ENCODE measurements around the genes NAP1L1 and LIN7A.

GRCh38 chr12:75889044-75889684 is 195.3 kb downstream of the NAP1L1 start:
- PRO-cap = no peak

DNA sequence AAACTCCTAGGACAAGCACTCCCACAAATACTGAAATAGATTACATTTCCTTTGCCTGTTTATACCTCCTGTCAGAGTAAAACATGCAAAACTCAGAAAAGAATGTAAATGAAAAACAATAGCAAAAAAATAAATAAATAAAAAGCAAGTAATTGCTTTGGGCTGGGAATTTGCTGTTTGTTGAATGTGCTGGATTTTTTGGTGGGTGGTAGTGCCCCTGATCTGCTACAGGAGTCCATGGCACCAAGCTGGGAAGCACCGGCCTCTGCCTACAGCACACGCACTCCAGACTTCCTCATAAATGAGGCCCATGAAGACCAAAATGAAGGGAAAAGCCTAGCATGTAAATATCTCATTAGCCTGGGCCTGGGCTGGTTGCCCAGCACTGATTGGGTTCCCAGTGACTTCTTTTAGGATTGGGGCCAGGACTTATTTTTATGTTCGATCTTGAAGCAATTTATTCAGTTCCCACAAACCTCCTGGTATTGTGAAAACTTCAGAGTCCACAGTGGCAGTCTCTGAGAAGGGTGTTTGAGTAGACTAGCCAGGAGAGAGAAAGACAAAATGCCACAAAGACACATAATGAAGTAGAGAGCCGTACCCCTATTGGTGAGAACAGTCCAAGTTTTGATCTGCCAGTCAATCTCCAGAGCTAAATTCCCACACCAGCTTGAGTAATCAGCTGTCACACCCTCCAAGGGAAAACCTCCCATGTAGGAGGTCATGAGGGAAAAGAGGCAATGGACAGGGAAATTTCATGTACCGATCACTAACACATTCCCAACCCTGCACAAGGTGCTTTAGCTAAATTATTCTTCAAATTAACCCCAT is 131.2 kb downstream of the NAP1L1 start:
- PRO-cap = unidirectional peak, minus-strand start at position 303 of the sequence

DNA sequence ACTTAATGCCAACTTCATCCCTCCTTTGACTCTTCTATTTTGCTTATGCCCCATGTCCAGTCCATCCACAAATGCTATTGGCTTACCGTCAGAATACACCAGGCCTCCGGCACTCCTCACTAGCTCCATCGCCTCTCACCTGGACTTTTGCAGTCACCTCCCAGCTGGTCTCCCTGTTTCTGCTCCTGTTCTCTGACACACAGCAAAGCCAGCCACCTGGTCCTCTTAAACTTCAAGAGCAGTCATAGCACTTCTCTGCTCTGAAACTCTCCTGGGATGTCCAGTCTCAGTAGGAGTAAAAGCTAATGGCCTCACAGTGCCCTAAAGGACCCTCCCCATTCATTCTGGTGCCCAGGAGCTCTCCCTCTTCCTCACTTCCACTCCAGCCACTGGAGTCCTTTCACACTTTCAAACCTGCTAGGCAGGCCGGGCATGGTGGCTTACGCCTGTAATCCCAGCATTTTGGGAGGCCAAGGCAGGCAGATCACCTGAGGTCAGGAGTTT is 100.8 kb downstream of the NAP1L1 start:
- PRO-cap = no peak

GRCh38 chr12:76026460-76027531 is 57.7 kb downstream of the NAP1L1 start:
- PRO-cap = no peak

- PRO-cap = no peak
Measured at GRCh38 chr12:76079802-76080484, 4.5 kb downstream of the NAP1L1 start.

DNA sequence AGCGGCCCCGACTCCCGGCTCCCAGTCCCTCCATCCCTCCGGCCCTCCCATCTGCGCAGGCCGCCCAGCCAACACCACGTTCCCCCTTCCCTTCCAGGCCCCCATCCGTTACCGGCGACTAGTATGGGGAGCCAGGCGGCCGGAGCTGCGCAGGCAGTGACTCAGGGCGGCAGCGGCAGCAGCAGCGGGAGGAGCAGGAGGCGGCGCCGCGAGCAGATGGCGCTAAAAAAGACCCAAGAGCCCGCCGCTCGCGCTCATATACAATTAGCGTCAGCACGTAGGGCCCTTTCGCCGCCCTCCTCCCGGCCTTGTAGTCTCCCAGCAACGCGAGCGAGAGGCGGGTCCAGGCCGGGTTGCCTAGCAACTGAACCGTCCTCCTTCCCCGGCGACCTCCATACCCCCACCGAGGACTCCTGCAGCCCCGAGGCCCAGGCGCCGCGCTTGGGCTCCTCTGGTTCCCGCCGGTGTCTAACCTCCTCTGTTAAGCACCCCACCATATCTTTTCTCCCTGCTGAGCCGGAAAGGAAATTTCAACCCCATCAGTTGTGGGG is at the start of gene NAP1L1:
TSS of gene NAP1L1 (minus strand) at position 231 of the 551 bp plus-strand sequence.
- PRO-cap = bidirectional peak, plus-strand start at position 406 of the sequence, minus-strand start at position 231 of the sequence; bidirectional peak, plus-strand start outside the sequence, minus-strand start at position 504 of the sequence

DNA sequence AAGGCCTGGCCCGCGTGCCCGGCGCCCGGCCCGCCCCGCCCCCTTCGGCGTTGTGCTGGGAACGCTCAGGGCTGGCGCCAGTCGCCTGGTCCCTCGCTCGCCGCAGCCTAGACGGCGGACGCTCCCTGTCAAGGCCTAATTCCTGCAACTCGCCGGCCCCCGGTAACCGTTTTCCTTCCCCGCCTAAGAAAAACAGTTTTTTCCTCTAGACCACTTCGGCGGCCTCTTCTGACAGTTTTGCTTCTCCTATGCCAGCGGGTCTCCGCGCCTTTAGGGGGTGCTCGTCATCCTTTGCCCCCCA is 471 bp upstream of the NAP1L1 start:
- PRO-cap = bidirectional peak, plus-strand start at position 80 of the sequence, minus-strand start outside the sequence

DNA sequence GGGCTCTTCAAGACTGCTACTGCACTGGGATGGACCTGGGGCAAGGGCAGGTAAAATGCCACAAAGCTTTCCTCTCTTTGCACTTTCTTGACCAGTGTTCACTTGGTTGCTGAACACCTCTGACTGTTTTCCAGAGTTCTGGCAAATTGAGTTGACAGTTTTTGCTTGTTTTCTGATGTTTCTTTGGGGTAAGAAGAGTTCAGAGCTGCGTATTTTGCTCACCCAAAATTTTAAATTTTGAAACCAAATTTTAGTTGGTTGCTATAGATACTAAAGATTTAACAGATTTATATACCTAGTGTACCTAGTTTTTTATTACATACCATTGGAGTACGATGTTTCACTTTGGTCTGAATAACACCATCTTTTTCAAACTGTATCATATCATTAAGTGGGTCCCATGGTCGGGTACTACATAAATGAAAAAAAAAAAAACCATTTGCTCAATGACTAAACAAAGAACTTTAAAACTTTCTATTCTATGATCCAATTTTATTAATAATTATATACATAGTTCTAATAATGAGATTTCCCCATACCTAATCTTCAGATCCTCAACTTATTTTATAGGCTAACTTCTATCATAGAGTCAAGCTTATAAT is 20.8 kb upstream of the BBS10 start:
- PRO-cap = no peak

DNA sequence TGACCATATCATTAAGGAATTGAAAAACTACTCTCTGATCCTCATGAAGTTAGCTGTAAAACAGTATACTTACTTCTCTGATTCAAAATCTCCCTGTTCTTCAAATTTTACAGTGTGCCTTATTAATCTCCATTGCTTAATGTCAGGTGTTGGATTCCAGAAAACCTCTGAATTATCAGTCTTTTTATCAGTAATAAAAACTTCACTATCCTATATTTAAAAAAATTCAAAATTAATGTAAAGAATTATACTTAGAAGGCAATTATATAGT is 23.1 kb upstream of the BBS10 start:
- PRO-cap = no peak

- PRO-cap = no peak
Measured at GRCh38 chr12:76467016-76467490, 92.5 kb downstream of the OSBPL8 start.

DNA sequence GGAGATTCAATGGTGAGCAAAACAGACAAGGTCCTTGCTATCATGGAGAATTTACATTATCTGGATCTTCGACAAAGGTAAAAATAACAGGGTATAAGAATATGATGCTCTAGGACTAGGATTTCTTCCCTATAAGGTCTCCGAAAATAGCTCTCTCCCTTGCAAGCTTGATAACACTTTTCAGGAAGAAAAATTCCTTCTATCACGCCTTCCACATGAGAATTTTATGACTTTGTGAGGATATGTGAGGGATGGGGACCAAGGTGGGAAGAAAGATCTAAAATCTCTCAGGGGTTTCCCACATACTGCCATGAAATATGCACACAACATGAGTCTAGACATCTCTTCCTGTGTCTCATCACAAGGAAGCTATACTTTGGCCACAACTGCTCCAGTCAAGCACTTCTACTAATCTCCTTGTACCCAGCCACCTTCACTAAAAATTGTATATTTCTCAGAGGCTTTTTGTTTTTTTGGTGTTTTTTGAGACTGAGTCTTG is 3.3 kb downstream of the OSBPL8 start:
- PRO-cap = no peak

DNA sequence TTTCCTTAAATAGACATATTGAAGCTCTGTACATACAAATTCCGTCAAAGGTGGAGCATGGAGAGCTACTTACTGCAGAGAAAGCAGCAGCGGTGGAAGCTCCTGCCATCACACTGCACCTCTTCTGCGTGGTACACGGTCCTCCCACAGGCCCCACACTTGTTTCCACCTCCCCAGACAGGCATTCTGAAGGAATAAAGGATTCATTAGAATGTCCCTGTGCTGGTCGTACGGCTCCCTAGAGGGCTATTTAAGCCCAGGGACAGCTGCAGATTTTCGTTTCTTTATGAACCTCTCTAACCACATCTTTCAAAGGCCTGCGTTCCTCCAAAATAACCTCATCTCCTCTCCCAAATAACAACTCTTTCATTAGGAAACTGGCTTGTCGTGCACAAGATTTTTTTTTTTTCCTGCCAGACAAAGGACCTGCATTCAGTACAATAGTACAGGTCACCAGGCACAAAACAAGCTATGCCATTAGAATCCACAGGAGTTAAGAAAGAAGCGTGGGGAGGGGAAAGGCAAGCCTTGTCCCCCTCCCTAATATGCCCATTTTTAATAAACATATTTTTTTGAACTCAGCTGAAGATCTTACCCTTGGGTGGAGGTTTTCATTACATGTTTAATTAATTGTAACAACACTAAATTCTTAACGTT is 12.6 kb downstream of the CSRP2 start:
- PRO-cap = no peak

DNA sequence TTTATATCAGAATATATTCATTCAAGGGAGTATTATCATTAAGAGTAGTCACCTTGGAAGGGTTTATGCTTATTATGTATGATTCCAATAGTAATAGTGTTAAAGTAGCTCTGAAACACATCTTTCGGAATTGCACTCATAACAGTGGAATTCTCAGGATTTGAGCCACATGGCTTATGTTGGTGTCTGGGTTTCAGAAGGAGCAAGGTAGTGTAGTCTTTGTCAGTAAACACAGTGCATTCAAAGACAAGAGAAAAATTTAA is 207.1 kb upstream of the E2F7 start:
- PRO-cap = no peak

GRCh38 chr12:77833995-77834337 is 3.3 kb downstream of the NAV3 start:
- PRO-cap = no peak

- PRO-cap = unidirectional peak, minus-strand start at chr12:78888666
Measured at GRCh38 chr12:78888569-78889109, 24.1 kb downstream of the SYT1 start.

GRCh38 chr12:79151363-79151826 is 286.8 kb downstream of the SYT1 start:
- PRO-cap = no peak

GRCh38 chr12:80697269-80697784 is 10.1 kb upstream of the MYF6 start:
- PRO-cap = no peak

- PRO-cap = no peak
Measured at GRCh38 chr12:80925914-80926560, 11.7 kb downstream of the LIN7A start.

DNA sequence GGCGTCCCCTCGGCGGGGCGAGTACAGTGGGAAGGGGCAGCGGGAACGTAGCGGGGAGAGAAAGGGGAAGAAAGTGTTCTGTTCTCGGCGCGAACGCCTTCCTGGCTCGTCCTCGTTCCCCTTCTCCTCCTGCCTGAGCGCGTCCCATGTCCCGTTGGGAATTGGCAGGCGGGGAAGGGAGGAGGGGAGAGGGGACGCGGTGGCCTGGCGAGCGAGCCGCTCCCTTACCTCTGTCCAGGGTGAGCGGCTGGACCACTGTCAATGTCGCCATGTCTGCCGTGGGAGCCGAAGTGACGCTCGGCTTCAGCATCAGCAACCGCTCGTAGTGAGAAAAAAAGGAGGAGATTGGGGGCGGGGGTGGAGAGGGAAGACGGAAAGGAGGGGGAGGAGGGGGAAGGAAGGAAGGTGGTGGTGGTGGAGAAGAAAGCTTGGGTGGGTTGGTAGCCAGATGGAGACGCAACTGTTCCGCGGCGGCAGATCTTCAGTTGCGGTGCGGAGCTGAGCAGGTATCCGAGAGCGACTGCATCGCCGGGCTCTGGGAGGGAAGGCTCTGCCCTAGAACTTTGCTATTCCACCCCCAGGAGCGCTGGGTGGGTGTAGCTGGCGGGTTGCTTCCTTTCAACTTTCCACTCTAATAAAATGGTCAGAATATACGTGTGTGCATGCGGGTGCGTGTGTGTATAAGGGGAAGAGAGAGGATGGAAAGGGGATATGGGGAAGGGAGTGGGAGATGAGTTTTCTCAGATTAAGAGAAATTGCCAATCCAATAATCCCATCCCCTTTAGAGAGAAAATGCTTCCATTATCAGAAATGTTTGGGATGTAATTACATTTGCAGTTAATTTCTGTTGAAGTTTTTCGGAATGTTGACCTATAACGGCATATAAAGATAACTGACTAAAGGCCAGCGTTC is at the start of gene LIN7A:
TSS of gene LIN7A (minus strand) at position 522 of the 912 bp plus-strand sequence.
- PRO-cap = bidirectional peak, plus-strand start at position 188 of the sequence, minus-strand start at position 123 of the sequence; bidirectional peak, plus-strand start at position 399 of the sequence, minus-strand start at position 275 of the sequence; bidirectional peak, plus-strand start at position 476 of the sequence, minus-strand start at position 522 of the sequence

DNA sequence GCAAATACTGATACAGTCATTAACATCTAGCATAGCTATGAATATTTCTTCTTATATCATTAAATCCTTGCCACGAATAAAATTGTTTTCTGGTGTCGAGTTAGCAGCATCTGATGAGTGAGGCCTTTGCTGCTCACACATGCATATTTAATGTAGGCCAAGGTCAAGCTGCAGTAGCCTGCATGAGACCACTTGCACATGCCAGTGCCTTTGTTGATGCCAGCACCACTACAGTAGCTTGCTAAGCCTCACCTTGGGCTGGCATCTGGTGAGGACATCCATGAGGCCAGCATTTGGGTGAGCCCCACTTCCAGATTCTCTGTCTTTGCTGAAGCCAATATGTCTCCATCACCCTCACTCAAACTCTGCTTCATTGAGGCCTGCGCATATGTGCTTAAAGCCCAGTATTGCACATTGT is 8.1 kb downstream of the CCDC59 start:
- PRO-cap = no peak